Cardiac ventricle fibroblast (primary cell): ENCODE data around the gene WNT8A.

DNA sequence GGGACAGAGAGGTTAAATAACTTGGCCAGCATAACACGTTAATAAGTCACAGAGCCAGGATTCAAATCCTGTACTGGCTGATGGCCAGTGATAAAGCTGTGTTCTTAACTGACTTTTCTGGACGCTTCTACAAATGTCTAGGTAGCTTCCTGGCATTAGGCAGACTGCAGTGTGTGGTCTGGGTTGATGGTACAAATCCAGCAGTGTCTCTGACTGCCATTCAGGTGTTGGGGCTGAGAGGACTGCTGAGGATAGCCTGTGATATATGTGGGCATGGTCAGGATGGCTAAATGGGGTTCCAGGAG, 125.9 kb upstream of the CXCL14 start:
- RAMPAGE, long total RNA, result no peak

DNA sequence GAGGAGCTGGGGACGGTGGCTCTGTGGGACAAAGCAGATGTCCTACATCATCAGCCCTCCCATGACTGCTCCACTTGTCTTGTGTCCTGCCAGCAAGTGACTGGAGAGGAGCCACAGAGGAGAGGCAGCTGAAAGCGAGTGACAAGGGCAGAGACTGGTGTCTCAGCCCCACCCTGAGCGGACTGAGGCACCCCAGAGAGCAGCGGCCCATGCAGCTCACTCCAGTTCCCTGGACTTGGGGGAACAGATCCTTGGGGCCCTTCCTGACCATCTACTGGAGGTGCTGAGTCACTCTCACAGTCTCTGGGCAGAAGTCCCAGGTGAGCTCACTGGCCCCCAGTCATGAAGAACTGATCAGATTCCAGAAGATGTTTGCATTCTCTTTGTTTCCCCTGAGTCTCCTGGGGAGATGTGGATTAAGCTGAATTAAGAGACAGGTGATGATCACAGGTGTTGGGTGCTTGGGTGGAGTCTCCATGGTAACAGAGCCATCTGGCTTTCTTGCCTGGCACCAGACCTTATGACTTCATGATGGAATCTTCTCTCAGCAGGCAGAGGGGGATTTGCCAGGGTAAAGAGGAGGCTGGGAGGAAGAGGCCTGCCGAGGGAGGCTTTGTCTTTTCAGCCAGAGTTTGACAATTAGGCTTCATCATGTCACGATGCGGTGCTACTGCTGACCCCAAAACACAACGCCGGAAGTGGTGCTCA, 13.1 kb upstream of the SLC25A48 start:
- RAMPAGE, long total RNA, result no peak

DNA sequence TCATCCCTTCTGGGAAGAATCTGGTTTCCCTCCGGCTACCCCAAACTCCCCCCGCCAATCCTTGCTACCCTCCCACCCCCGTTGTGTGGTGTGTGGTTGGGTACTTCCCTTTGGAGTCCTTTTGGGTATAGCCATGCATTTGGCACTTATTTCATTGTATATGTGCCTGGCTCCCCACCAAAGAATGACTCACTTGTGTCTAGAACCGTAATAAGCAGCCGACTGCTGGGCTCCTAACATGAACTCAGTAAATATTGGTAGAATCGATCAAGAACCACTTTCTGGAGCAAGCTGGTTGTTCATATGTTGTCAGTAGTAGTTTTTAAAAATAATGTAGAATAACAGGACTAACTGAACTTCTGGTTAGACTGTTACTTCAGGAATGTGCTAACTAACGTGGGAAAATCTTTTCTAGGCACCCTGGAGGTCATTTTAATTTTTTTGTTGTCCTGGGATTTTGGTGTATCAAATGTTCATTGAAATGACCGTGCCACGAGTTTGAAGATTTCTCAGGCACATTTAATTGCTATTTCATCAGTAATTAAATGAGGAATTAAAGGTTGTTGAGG, 8.2 kb upstream of the TGFBI start:
- RAMPAGE, long total RNA, result no peak

GRCh38 chr5:136042699-136043384, 14.1 kb downstream of the TGFBI start:
- RAMPAGE, long total RNA, result no peak

DNA sequence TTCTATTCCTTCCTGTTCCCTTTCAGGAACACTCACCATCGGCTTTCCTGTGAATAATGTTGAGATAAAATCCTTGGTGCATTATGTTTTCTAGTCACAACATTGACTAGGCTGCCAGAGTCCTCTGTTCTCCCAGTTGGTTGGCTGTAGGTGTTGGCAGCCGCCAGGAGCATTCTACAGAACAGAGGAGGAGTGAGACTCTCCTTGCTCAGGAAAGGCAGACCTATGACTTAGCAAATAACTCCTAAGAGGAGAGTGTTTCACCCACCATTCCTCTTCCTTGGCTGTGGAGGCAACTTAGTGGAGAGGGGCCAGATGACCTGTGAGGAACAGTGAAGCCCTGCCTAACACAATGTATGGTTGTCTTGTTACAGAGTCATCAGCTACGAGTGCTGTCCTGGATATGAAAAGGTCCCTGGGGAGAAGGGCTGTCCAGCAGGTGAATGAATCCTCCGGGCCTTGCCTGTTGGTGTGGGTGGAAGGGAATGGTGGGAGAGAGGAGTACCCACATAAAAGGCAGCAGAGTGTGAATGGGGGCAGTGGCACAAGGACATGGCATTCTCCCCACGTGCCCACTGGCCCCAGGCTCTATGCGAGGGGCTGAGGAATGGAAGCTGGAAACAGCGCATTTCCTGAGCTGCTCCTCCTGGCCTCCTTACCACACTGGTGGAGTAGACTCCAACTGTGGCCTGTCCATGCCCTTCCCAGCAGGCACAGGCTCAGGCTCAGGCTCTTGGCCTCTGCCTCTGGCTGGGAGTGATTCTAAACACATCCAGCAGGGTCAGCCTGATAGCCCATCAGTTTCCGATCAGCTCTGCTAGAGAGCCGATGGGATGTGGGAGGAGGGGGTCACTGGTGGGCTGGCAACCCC, 15.1 kb downstream of the TGFBI start:
- RAMPAGE, long total RNA, result no peak

GRCh38 chr5:136628939-136629426, 263.6 kb upstream of the TRPC7 start:
- RAMPAGE, long total RNA, result no peak

- RAMPAGE, long total RNA, result no peak
Measured at GRCh38 chr5:137067573-137067956, 431.6 kb downstream of the SPOCK1 start.

GRCh38 chr5:137254650-137255271, 244.4 kb downstream of the SPOCK1 start:
- RAMPAGE, long total RNA, result no peak

DNA sequence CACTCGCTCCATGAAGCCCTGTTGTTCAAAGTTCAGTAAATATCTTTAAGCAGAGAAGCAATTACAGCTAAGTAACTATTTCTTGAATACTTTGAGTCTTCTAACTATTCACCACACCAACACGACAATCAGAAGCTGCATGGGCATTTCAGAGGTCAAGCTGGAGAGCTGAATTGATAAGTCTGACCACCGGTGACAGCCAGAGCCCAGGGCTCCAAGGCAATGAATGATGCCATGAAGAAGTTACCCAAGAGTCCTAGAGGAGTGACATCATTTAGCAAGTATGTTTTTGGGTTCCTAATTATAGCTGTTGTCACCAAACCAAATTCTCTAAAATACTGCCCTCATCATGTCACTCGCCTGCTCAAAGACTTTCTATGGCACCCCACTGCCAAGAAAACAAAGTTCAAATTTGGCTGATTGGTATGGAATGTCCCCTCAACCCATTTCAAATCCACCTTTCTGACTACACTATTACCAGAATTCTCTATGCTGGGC, 235.1 kb downstream of the SPOCK1 start:
- RAMPAGE, long total RNA, result no peak

DNA sequence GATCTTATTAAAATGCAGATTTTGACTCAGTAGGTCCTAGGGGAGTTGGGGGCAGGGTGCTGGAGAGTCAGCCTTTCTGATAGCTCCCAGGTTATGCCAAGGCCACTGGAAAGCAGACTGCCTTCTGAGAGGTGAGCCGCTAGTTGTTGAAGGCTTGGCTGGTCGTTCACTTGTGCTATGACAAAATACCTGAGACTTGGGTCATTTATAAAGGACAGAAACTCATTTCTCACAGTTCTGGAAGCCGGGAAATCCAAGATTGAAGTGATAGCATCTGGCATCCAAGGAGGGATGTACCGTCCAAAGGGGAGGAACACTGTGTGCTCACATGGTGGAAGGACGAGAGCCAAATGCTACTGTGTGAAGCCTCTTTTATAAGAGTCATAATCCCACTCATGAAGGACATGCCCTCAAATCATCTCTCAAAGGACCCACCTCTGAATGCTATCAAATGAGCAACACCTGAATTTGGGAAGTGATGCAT, 183.2 kb downstream of the SPOCK1 start:
- RAMPAGE, long total RNA, result no peak

- RAMPAGE, long total RNA, result no peak
Measured at GRCh38 chr5:137752561-137753297, 1.4 kb downstream of the HNRNPA0 start.

GRCh38 chr5:137800930-137801397, 46.8 kb upstream of the HNRNPA0 start:
- RAMPAGE, long total RNA, result no peak

DNA sequence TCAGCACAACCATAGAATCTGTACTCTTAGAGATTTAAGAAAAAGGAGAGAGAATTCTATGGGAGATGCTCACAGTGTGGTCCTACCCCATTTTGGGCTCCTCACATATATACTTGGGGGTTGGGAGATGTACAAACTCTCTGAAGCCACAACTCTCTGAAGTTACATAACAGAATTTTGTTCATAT, 48.4 kb upstream of the HNRNPA0 start:
- RAMPAGE, long total RNA, result no peak

DNA sequence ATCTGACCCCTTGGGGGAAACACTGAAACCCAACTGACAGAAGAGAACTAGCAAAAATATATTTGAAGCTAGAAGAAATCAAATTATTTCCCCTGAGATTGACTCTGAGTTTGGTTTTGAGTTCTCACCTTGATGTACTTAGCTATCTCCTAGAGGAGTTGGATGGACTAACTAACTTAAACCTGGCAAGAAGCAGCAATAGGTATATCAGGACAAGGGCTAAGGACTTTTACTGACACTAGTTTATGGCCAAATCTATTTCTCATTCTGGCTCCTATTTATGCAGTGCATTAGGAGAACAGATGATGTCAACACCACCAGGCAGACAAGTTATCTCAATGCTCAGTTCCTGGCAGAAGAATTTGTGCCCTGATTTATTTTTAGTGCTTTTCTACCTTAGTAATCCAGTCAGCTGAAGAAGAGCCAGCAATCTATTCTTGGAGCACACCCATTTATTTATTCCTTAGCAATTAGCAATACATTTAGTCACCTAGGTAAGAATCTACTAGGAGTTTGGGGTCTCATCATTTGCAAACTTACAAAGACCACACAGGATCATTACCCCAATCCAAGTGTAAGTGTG, 30.7 kb upstream of the MYOT start:
- RAMPAGE, long total RNA, result no peak

- RAMPAGE, long total RNA, result no peak
Measured at GRCh38 chr5:137838050-137838551, 29.6 kb upstream of the MYOT start.

- RAMPAGE, long total RNA, result no peak
Measured at GRCh38 chr5:137977163-137977971, 55.5 kb downstream of the FAM13B start.

DNA sequence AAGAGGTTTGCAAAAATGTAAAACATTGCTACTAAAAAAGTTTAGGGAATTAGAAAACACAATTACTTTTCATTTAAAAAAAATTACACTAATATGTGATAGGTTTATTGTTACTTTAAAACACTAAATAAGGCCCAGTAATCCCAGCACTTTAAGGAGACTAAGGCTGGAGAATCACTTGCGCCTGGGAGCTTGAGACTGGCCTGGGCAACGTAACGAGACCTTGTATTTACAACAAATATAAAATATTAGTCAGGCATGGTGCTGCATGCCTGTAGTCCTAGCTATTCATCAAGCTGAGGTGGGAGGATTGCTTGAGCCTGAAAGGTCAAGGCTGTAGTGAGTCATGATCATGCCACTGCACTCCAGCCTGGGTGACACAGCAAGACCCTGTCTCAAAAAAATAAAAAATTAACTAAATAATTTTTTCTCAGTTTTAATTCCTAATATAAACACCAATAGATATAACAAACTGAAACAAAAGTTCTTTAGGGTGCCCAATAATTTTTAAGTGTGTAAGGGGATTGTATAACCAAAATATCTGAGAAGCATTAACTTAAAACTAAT, 32.8 kb downstream of the FAM13B start:
- RAMPAGE, long total RNA, result no peak

GRCh38 chr5:138054764-138055667, 22.1 kb upstream of the FAM13B start:
- RAMPAGE, long total RNA, result no peak

DNA sequence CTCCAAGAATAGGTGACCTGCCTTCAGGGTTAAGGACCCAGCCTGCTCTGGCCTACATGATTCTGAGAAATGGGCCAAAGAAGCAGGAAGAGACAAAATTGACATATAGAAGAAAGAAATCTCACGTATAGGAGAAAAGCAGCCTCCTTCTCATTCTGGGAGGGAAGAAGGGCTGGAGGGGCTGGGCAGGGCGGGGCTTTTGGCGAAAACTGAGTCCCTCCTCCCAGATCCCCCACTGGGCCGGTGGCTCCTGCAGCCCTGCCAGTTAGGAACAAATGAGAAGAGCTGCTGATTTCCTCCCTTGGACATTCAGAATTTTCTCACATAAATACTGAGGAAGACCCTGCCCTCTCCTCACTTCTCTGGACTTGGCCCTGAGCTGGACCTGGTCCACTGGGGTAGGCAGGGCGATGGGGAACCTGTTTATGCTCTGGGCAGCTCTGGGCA, at the start of gene WNT8A:
TSS of gene WNT8A (plus strand) at position 354 of the 447 bp plus-strand sequence.
- RAMPAGE, long total RNA, result no peak

GRCh38 chr5:138093004-138093486, 9.2 kb downstream of the WNT8A start:
- RAMPAGE, long total RNA, result no peak